ENCODE data around the genes C20orf141, PCED1A and LZTS3.

GRCh38 chr20:2147649-2148394 is 46.2 kb downstream of the STK35 start:
- PRO-cap, 2 experiments: no peak in any of the 2 experiments

DNA sequence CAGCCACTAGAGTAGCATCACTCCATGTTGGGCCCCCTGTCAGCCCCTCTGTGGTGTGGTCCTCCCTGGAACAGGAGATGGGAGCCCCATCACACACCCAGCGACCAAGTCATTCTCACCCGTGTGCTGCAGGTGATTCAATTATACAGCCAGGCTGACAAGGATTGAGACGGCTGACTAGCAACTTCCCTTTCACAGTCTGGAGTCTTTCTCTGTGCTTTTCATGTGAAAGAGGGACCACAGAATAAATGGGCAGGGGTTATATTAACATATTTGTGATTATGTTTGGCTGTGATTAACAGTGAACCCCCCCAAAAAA is 6.3 kb downstream of the TGM3 start:
- PRO-cap, 2 experiments: no peak in any of the 2 experiments

DNA sequence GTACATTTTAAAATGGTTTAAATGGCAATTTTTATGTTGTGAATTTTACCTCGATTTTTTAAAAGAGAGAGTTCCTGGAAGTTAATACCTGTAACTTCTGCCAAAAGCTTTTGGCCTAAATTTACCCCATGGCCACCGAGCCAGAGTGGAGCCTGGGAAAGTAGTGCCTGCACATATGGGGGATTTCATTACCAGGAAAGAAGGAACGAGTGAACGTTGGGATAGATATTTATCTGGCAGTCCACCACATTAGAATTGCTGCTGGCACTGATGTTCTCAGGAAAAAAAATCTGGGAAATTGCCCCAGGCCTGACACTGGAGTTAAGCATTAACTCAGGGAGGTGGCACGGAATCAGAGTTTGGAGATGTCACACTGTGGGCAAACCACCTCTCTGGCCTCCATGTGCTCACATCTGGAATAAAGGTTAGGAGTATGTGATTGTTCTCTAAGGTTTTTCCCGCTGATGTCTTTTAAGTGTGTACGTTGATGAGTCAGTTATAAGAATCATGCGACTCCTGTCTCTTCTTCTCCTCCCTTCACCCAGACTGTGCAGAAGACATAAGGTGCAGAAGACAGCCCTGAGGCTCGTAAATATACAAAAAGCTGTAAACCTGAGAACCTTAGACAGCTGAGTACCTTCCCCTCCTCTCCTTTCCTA is 7.8 kb downstream of the TGM3 start:
- PRO-cap, 2 experiments: no peak in any of the 2 experiments

DNA sequence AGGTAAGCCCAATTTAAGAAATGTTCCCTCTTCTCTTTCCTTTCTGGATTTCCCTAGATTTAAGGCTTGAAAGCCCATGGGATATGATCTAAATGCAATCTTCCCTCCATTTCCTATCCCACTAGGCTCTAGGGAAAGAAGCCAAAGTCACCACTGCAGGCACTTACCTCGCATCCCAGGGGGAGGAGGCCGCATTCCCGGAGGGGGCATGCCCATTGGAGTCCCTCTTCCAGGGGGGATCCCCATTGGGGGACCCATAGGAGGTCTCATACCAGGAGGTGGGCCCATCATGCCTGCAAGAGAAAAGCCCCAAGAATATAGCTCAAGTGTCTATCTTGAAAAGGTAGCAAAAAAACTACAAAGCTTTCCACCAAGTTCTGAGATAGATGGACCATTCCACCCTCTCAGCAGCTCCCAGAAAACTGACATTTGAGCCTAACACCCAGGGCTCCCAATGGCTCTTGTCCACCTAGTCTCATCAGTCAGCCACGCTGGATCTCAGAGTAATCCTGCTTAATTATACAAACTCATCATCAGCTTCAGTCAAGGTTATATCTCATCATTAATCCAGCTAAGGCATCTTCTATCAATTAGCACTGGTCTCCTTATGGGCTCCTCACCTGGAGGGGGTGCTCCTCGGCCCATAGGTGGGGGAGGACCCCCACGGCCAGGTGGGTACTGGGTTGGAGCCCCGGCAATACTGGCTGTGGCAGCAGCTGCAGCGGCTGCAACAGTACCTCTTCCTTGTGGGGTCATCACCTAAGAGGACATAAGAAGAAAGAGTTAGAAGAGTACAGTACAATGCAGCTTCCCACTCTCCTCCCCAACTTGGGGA is 7.9 kb downstream of the SNRPB start:
- PRO-cap, 2 experiments: no peak in any of the 2 experiments

GRCh38 chr20:2467303-2468048 is 3.1 kb downstream of the SNRPB start:
- PRO-cap, 2 experiments: no peak in any of the 2 experiments

DNA sequence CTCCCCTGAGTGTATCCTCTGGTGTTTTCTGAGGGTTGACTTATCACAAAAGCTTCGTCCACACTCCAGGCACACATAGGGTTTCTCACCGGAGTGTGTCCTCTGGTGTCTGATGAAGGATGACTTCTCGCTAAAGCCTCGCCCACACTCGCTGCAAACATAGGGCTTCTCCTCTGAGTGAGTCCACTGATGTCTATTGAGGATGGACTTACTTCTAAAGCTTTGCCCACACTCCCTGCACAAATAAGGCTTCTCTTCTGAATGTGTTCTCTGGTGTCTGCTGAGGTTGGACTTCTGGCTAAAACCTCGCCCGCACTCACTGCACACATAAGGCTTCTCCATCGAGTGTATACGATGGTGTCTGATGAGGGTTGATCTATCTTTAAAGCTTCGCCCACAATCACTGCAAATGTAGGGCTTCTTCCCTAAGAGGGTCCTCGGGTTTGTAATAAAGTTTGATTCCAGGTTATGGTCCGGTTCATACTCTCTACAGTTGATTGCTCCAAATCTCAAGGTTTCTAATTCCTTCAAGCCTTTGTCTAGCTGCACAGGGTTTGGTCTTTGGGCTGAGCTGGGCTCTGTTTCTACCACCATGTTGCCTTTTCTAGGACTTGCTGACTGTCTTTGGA is 13.3 kb upstream of the SNRPB start:
- PRO-cap, 2 experiments: no peak in any of the 2 experiments

- PRO-cap, 2 experiments: no peak in any of the 2 experiments
These were observed 963 bp downstream of the ZNF343 start for GRCh38 chr20:2507551-2508353.

DNA sequence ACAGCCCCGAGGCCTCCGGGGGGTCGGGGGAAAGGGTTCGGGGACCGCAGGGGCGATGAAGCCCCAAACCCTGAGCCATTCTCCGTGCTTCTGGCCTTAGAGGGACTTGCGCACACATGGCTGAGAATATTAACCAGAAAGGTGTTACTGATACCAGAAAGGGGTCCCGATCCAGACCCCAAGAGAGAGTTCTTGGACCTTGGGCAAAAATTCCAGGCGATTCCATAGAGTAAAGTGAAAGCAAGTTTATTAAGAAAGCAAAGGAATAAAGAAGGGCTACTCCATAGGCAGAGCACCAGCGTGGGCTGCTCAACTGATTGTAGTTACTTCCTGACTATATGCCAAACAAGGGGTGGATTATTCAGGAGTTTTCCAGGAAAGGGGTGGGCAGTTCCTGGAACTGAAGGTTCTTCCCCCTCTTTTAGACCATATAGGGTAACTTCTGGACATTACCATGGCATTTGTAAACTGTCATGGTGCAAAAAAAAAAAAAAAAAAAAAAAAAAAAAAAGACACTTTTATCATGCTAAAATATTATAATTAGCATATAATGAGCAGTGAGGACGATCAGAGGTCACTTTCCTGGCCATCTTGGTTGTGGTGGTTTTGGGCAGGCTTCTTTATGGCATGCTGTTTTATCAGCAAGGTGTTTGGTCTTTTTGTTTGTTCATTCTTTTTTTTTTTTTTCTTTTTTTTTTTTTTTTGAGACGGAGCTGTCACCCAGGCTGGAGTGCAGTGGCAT is 10.8 kb upstream of the TMC2 start:
- PRO-cap, 2 experiments: peak in 2 of 2 experiments; most common minus-strand start position 311 of the sequence (in 2)

DNA sequence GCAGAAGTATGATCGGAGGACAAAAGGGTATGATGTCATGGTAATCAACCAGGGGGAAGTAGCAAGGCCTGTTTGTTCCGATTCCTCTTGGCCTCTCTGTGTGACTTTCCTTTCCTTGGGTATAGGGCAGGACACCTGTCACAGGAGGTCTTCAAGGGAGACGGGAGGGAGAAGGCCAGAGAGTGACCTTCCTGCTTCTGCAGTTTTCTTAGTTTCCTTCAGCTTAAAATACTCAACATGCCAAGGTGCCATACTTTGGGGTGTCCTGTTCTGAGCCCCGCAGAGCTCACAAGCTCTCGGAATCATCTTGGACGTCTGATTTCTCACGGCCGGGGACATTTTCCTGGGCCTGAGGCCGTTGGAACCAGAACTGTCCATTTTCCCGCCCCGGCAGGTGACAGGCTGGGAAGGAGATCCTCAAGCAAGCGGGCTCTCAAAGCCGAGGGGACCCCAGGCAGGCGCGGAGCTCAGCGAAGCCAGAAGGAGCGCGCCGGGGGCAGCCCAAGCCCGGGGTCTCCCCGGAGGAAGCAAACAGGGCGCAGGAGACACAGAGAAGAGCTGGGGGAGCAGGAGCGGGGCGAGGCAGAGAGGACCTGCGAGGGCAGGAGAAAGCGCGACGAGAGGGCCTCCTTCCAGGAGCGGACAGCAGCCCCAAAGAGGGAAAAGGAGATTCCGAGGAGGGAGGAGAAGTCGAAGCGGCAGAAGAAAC is 21.8 kb downstream of the TMC2 start:
- PRO-cap, 2 experiments: no peak in any of the 2 experiments

GRCh38 chr20:2814546-2815170 is at the start of gene C20orf141:
Gene C20orf141, plus strand, starts transcription at chr20:2814987.
- PRO-cap, 2 experiments: no peak in any of the 2 experiments

DNA sequence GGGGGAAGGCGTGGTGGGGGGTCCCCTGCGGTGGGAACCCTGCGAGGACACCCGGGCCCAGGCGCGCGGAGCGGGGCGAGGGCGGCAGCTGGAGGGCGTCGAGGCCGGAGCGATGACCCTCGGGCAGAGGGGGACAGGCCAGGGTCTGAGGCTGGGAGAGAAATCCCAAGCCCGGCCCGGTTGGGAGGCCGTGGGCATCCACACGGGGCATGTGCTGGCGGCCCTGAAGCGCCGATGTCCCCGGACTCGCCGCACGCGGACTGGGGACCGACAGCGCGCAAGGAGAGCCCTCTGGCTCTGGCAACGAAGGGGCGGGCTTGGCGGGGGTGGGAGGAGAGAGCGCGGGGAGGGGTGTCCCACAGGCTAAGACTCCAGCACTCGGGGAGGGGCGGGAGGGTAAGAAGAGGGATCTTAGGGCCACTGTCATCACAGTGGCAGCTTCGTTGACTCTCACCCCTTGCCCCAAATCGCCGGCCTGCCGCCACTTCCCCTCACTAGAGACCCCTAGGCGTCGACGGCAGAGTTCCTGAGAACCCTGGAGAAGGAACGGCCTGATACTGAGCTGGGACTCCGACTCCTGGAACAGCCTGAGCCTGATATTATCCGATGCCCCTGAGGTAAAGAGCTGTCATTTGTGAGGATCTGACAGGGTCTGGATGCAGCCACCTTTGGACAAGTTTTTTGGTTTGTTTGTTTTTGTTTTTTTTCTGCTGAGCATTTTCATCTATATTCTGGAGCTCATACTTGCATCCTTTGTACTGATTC is 5.2 kb downstream of the TMEM239 start:
- PRO-cap, 2 experiments: peak in 1 of 2 experiments; most common minus-strand start position 262 of the sequence (in 1)

GRCh38 chr20:2836005-2836582 is 4.4 kb downstream of the PCED1A start:
- PRO-cap, 2 experiments: no peak in any of the 2 experiments

DNA sequence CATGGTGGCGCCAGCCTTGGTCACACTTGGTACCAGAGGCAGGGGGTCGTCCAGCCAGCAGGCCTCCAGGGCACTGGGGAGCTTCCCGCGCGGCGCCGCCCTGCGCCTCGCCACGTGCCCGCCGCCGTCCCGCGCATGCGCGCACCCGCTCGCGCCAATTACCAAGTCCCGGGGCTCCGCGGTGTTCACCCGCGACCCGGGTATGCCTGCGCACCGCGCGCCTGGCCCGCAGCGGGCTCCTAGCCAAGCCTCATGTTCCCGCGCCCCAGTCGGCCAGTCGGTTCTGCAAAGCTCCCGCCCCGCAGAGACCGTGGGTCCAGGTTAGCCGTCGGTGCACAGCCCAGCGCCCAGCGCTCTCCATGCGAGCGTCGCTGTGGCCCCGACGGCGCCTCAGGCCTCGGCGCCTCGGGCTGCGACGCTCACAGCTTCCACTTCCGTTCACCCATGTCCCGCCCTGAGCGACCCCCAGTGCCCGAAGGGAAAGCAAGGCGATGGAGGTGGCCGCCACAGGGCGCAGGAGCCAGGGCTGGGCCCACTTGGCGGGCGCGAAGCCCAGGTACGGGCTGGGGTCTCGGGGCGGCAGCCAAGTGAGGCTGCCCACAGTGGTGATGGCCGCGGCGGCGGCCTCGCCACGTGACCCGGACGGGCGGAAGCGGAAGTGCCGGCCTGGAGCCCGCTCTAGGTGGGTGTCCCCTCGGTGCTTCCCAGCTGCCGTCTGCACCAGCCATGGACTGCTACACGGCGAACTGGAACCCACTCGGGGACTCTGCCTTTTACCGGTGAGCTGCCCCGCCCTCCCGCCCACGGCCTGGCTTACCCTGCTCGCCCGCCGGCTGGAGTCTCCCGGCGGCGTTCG is at the start of gene PCED1A:
TSS of gene PCED1A (minus strand) at position 607 of the 856 bp plus-strand sequence.
- PRO-cap, 2 experiments: peak in 2 of 2 experiments; most common plus-strand start position 157 of the sequence (in 2); most common minus-strand start position 75 of the sequence (in 2)

DNA sequence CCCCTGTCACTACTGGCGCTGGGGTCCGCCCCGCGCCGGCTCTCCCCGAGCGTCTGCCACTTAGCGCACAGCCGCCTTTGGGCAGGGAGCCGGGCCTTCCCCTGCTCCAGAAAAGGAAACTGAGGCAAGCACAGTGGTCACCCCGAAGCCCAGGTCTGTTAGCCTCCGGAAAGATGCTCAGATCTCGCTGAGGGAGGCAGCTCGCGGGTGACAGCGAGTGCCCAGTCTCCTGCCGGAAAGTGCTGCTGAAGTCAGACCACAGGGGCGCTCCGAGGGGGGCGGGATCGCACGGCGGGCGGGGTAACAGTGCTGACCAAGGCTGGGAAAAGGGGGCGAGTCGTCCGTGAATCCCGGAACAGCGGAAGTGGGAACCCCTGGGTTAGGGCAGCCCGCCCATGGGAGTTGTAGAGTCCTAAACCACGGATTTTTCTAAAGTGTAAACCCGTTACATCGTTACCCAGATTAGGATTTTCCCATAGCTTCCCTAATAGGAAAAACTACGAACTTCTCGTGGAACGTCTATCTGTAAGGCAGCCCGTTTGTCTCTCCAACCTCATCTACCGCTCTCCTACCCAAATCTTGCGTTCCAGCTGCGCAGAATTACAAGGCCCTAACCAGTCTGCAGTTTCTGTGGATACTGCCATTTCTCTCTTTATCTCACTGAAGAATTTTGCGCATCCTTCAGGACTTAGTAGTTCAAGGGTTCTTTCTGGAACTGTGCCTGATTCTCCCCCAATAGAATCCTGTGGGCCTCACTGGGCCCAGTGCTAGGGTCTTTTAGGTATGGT is 554 bp downstream of the VPS16 start:
- PRO-cap, 2 experiments: no peak in any of the 2 experiments

DNA sequence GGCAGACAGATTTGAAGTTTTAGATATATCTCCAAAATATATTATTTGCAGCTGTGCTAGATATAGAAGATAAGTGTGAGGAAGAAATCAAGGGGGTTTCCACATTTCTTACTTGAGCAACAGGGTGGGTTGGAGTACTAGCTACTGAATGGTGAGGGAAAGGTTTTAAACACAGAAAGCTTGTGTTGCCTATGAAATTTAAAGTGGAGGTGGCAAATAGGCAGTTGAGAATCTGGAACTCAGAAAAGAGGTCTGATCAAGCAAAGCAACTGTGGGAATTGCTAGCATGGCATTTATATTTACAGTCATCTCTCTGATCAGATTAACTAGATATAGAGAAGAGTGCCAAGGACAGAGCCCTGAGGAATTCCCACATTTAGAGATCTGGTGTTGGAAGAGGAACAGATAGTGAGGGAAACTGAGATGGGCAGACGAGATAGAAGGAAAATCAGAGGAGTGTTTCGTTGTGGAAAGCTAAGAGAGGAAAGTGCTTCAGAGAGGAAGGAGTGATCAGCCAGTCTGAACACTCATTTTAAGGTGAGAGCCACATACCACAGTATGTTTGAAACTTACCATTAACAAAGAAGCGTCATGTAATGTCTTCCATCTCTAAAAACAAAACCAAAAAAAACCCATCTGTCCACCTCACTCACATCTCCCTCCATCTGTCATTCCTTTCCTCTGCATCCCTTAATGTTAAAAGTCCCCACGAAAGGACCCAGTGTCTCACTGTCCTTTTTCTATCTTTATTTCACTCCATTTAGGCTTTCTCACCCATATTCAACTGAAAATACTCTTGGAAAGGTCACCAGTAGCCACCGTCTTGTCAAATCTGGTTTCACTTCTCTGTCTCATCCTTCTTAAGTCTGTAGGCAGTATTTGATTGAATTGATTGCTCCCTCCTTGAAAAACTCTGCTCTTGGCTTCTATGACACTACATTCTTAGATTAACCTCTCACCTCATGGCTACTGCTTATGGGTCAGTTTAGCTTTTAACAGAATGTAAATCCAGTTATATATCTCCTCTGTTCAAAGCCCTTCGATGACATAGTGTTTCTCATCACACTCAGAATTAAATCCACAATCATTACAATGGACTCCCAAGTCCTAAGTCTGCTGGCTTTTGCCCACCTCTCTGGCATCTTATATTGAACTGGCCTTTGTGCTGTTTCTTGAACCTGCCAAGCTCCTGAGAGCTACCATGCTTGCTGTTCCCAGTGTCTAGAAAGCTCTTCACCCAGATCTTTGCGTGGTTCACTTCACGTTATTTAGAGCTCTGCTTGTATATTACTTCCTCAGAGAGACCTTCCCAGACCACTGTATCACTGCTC is 59.4 kb upstream of the GNRH2 start:
- PRO-cap, 2 experiments: no peak in any of the 2 experiments

DNA sequence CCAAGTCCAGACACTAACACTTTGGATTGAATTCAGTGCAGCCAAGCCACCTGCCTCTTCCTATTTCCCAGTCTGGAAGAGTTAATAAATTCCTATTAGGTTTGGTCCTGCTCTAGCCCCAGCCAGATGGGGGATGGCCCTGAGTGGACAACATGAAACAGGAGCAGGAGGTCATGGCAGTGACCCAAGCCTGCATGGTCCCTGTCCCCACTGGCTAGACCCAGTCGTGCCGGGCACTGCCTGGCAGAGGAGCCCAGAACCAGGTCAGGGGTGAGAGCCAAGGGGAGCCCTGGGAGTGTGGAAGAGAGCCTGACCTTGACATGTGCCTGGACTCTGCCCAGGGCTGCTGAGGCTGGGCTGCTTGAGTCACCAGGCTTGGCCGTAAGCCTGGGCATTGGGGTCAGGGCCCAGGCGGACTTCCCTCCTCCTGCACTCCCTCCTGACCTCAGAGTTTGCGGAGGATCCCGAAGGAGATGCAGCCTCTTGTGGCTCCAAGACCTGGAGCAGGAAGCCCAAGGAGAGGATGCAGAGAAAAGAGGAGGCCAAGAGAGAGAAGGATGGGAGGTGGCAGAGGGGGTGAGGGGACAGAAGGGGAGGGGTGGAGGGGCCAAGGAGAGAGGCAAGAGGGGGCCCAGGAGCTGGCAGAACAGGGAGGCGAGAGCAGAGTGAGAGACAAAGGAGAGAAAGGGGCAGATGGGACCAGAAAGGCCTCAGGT is 3.5 kb downstream of the AVP start:
- PRO-cap, 2 experiments: peak in 2 of 2 experiments; most common plus-strand start position 448 of the sequence (in 2); most common minus-strand start position 238 of the sequence (in 2)

DNA sequence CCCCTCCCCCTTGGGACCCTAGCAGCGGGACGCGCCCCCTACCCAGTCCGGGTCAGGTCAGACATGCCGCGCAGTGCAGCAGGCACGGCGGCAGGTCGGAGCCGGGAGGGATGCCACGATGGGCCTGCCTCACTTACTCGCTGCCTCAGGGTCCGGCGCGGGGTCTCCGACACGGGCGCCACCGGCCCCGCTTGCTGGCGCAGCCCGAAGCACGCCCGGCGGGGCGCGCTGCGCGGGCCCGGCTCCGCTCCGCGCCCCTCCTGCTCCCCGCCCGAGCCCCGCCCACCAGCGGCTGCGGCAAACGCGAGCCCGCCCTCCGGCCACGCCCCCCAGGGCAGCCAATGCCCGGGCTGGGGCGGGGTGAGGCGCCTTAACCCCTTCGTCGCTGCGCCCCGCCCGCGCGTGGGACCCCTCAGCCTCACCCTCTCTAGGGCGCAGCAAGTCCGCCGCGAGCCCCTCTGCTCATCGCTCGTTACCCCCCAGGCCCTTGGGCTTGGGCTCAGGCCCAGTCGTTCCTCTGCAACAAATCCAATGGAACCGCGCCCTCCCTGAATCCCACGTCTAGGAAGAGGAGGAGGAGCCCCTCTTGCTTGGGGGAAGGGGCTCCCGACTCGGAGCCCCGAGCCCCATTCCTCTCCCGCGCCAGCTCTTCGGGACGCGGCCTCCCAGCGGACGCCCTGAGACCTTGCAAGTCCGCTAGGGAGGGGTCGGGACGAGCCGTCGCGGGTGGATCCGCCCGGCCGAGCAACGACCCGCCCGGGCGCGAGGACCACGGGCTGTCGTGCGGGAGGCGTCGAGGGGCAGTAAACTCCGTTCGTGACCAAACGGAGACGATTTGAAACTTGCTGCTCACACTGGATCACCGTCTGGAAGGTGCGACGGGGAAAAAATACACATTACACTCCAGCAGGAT is at the start of gene LZTS3:
TSS of gene LZTS3 (minus strand) at position 232 of the 913 bp plus-strand sequence.
- PRO-cap, 2 experiments: peak in 2 of 2 experiments; most common plus-strand start position 373 of the sequence (in 1); most common minus-strand start position 232 of the sequence (in 2)

DNA sequence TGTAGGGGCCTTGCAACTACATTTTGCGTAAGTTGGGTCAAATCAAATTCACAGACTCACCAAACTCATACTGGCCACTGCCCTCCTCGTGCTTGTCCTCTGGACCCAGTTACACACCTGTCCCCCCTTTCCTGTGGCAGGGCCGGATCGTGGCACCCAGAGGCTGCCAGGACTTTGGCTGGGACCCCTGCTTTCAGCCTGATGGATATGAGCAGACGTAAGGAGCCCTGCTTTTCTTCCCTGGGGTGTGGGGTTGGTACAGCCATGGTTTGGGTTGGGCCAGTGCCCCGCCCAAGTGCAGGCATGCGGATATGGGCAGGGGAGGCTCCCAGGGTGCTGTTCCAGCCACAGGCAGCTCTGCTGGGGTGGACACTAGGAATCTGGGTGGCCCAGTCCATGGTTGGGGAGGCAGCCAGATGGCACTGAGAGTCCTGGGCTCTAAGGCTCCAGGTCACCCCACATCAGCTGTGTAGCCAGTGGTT is 12.4 kb downstream of the ITPA start:
- PRO-cap, 2 experiments: no peak in any of the 2 experiments

DNA sequence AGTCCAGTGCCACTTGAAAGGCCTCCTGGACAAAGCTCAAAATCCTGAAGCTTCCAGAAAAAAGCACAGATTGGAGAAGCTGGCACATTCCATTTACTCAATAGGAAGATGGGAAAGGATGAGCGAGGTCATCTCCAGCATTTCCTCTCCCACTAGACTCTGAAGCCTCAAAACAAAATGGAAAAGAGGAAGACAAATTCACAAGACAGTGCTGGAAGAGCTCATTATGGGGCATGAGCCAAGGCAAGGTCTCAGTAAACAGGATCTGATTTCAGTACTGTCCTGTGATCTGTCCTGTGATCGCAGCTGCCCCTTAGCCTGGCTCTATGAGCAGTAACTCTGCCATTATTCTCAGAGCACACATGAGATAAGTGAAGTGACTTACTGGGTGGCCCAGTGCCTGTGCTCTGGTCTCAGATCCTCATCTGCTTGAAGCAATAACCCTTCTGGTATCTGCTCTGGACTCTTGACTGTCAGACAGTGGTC is 68.1 kb upstream of the SLC4A11 start:
- PRO-cap, 2 experiments: no peak in any of the 2 experiments

- PRO-cap, 2 experiments: no peak in any of the 2 experiments
These were observed 1.5 kb downstream of the ATRN start for GRCh38 chr20:3472039-3473014.